Cardiac muscle cell (in vitro differentiated cells and primary cell): ENCODE measurements around a stretch of chr11.

DNA sequence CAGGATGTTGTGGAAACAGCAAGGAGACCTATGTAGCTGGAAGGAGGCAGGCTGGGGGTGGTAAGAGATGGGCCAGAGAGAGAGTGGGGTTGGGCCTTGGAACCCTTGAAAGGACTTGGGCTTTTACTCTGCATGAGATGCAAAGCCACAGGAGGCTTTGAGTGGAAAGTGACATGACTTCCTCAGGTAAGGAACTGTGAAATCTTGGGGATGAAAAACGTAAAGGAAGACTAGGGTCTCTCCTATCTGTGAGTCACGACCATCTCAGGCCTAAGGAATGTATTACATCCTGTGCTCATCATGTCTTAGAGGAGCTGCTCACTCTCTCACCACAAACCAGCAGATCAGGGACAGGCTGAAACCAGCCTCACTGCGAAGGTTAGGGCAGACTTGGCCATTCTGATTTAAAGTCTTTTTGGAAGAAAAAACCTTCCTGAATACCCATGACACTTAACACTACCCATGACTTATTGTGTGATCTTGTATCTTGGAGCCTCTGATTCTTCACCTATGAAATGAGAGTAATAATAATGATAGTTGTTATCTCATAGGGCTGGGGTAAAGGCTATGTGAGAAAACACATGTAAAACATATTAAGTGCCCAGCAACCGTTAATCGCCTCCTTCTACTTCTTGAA, 65.5 kb downstream of the MICAL2 start:
- RAMPAGE, long total RNA, result no peak
- RRBS, result no CpG with 5 or more reads among the region's 5 CpGs

GRCh38 chr11:12186038-12186422, 75.6 kb downstream of the MICAL2 start:
- RAMPAGE, long total RNA, result no peak
- RRBS, result no CpG with 5 or more reads among the region's 3 CpGs

GRCh38 chr11:12390579-12391177, 13.3 kb downstream of the PARVA start:
- RAMPAGE, long total RNA, result no peak
- RRBS, result no CpG with 5 or more reads among the region's 3 CpGs

- RAMPAGE, long total RNA, result no peak
- RRBS, result no CpG with 5 or more reads among the region's 6 CpGs
Observed at GRCh38 chr11:12416401-12416909, 39.1 kb downstream of the PARVA start.

GRCh38 chr11:12539324-12540239, 134.6 kb upstream of the TEAD1 start:
- RAMPAGE, long total RNA, result no peak
- RRBS, result no CpG with 5 or more reads among the region's 8 CpGs

DNA sequence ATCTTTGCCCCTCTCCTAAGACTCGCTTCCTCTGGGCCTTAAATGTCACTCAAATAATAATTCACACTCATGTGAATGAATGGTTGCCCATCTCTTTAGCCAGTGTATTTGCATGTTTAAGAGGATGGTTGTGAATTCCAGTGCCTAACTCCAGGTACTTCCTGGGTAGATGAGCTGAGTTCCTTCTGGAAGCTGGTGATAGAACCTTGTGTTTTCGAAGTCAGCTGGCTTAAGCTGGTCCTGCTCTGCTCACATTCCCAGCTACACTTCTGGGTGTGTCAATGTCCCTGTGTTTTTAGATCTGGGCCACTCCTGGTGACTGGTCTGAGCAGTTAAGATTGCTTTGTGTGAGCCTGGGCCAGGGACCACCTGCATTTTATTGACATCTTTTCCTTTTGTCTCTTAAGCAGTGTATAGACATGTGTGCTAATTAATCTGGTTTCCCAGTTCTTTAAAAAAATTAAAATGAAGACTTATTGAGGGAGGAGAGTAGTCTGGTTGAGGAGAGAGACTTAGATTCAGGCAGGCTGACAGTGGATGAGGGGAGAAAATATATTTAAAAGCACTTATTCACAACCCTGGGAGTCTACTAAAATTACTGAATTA, 10.7 kb downstream of the TEAD1 start:
- RAMPAGE, long total RNA, result no peak
- RRBS, result no CpG with 5 or more reads among the region's 2 CpGs

GRCh38 chr11:12723530-12724214, 49.5 kb downstream of the TEAD1 start:
- RAMPAGE, long total RNA, result no peak
- RRBS, result no CpG with 5 or more reads among the region's 8 CpGs

GRCh38 chr11:12744661-12745259, 70.5 kb downstream of the TEAD1 start:
- RAMPAGE, long total RNA, result no peak
- RRBS, result no CpG with 5 or more reads among the region's 10 CpGs

DNA sequence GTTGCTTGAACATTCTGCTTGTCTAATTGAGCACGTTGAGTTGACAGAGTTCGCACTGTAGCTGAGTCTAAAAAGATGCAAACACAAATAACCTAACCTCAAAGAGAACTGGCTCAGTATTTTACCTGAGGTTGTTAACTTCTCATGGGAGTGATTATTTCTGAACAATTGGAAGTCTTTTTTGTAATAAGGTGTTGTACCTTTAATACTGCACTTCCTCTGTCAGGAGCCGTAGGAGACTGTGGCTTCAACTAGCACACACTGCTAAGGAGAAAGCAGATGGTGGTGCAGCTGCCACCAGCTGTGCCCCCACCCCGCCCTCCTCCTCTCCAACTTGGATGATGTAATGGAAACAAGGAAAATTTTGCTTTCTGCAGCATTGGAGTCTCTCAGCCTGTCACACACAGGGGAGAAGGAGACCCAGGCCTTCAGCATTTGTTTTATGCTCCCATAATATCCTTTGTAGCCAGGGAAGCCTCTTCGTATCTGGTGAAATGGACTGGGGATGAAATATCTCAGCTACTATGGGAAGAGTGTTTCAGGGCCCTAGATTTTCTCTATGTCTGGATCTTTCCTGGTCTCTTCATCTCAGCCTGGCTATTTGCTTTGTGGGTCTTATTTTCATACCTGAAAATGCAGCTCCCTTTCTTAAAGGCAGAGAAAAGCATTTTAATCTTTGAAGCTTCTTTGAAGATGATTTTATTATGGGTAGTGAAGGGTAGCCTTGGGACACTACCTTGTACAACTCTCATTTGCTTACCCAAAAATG, 91.3 kb downstream of the TEAD1 start:
- RAMPAGE, long total RNA, result no peak
- RRBS, result no CpG with 5 or more reads among the region's 5 CpGs

GRCh38 chr11:12810608-12811246, 136.5 kb downstream of the TEAD1 start:
- RAMPAGE, long total RNA, result no peak
- RRBS, result no CpG with 5 or more reads among the region's 8 CpGs

DNA sequence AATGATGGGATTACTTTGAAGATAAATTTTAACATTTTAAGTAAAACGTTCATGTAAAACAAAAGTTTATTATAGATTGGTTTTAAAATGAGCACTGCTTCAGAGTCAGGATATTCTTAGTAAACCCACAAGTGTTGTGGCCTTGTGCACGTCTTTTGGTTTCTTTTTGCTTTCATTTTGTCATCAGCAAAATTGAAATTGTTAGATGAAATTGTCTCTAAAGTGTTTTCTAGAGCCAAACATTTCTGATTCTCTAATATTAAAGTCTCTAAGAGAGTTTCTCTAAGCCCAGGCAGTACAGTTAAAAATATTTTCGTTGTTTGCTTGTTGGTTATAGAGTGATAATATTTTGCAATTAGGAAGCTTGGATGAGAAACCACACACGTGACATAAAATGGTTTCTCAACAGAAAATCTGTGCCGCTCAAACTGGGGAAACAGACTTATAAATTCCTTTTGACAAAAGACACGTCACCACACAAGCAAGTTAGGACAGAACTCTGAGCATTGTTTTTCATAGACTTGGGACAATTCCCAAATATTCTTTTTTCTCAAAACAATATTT, 164.4 kb downstream of the TEAD1 start:
- RAMPAGE, long total RNA, result no peak
- RRBS, result no CpG with 5 or more reads among the region's 6 CpGs

DNA sequence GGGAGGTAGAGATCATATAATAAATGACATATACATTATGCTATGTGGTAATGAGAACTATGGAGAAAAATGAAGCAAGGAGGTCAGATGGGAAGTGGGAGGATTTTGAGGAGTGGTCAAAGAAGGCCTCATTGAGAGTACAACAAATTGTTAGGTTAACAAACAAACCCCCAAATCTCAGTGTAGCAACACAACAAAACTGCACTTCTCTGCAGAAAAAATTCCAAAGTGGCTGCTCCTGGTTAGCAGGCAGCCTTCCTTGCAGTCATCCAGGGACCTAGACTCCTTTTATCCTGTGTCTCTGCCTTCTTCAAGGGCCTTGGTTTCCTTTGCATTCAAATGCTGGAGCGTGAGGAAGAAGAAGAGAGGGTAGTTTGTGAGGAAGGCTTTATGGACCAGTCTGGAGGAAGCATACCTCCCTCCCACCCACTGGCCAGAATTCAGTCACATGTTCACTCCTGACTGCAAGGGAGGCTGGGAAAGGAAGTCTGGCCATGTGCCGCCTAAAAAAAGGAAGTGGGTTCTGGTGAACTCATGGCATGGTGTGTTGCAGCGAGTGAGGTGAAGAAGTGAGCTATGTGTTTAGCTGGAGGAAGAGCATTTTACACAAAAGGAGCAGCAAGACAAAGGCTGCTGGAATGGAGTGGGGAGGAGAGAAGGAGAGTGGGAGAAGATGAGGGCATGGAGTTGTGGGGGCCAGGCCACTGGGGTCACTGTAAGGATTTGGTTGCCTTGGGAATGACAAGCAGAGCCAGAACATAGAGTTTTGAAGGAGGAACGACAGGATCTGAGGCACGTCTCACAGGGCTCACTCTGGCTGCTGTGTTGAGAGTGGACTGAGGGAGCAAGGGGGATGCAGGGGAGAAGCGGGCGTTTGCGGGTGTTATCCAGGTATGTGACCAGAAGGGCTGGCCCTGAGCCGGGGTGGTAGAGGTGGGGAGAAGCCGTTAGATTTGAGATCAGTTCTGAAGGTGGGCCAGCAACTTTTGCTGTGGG, 26.1 kb downstream of the BMAL1 start:
- RAMPAGE, long total RNA, result no peak
- RRBS, result no CpG with 5 or more reads among the region's 10 CpGs

GRCh38 chr11:13312973-13313599, 35.5 kb downstream of the BMAL1 start:
- RAMPAGE, long total RNA, result no peak
- RRBS, result no CpG with 5 or more reads among the region's 16 CpGs

- RAMPAGE, long total RNA, result no peak
- RRBS, result no CpG with 5 or more reads among the region's 9 CpGs
Observed at GRCh38 chr11:13315493-13315943, 37.9 kb downstream of the BMAL1 start.

- RAMPAGE, long total RNA, result no peak
- RRBS, result no CpG with 5 or more reads among the region's 7 CpGs
Observed at GRCh38 chr11:13333290-13333977, 55.8 kb downstream of the BMAL1 start.

DNA sequence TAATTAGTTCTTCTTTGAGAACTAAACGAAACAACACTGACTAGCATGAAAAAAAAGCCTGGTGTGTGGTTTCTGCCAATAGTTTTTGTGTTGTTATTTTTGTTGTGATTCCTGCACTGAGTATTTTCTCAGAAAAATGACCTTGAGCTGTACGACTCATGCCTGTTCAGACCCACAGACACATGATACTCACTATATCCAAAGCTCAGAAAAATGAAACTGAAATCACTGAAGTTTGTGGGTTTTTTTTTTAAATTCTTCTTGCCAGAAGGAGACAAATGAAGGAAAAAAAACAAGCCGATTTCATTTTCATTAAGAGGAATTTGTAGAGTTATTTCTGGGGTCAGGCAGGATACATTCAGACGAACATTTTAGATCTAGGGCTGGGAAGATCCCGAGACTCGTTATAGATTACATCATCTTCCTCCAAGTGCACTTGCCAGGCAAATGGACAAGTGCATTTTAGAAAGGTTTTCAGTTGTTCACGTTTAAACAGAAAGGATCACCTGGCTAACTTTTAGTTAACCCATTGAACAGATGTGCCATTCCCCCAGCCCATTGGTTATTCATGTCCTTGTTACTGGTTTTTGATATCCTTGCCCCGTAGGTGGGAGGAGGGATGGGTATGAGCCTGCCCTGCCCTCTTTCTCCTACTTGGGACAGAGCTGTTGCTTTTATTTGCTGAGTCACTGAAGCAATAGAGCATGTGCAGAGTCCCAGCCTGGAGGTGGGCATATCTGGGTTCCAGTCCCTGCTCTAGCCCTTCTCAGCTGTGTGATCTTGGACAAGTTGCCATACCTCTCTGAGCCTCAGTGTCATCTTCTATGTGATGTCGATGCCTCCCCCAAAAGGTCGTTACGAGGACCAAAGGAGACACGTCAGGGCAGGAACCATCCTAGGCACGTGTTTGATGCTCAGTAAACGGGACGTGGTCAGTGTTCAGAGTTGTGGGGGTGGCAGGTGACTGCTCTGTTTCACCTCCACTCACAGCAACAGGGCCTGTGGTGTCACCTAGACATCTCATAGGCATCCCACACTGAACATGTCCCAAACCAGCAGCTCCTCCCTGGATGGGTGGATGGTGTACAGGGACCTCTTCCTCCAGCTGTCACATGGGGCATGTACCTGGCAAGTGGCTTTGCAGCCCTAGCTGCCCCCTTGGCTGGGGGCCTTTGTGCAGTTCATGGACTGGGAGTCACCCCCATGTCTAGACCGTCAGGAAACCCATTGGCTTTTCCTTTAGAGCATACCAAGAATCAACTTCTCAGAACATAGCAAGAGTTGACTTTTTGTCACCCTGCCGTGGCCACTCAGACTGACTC, 60.8 kb downstream of the BMAL1 start:
- RAMPAGE, long total RNA, result no peak
- RRBS, result no CpG with 5 or more reads among the region's 17 CpGs

GRCh38 chr11:13350997-13352047, 73.7 kb downstream of the BMAL1 start:
- RAMPAGE, long total RNA, result no peak
- RRBS, result no CpG with 5 or more reads among the region's 9 CpGs

GRCh38 chr11:13354290-13354857, 76.8 kb downstream of the BMAL1 start:
- RAMPAGE, long total RNA, result no peak
- RRBS, result no CpG with 5 or more reads among the region's 7 CpGs

DNA sequence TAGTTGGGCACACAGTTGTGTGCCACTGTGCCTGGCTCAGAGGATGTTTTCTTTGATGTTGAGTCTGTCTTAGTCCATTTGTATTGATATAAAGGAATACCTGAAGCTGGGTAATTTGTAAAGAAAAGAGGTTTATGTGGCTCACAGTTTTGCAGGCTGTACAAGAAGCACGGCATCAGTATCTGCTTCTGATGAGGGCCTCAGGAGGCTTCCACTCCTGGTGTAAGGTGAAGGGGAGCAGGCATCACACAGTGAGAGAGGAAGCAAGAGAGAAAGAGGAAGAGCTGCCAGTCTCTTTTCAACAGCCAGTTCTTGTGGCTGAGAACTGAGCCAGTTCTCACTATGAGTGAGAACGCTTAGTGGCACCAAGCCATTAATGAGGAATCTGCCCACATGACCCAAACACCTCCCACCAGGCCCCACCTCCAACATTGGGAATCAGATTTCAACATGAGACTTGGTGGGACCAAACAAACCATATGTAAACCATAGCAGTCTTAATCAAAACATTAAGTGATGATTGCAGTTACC, 12.0 kb downstream of the FAR1 start:
- RAMPAGE, long total RNA, result no peak
- RRBS, result no CpG with 5 or more reads among the region's 2 CpGs

DNA sequence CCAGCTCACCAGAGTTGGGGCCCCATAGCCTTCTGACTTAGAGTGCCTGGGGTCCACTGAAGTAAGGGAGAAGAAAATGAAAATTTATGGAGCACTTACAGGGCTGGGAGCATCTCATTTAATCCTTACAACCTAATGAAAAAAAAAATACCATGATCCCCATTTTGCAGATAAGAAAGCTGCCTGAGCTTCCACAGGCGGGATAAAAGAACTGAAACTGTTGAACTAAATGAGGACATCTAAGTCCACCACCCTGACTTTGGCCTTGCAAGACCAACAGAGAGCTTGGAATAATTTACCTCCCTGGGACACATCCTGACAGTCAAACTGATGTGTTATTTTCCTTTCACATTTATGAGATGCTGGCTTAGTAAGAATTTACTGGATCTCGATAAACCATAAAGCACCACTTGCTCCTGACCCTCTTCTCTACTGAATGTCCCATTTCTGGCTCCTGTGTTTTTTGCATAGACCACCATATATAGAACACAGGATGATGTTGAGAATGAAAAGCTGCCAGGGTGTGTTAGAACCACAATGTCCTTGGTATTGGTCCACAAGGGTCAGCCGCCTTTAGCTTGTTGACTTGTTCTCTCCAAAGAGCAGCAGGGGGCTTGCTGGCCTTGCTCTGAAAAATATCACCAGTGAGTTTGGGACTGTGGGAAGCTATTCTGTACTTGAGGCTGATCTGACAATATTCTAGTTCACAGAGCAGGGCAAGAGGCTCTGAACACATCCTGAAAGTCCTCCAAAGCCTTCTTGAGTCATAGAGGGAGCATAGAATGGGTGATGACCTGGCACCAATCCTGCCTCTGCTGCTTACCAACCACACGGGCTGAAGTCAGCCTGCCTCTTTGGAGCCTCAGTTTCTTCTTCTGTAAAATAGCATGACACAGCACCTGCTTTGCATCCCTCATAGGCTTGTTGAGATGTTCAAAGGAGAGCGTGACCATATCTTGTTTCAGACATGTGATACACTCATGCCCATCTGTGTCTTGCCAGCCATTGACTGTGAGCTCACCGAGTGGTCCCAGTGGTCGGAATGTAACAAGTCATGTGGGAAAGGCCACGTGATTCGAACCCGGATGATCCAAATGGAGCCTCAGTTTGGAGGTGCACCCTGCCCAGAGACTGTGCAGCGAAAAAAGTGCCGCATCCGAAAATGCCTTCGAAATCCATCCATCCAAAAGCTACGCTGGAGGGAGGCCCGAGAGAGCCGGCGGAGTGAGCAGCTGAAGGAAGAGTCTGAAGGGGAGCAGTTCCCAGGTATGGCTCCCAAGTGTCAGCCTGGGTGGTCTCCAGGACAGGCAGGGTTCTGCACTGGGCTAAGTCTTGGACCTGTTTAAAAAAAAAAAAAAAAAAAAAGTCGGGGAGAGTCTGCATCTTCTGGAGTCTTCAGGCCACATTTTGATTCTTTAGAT, 96.8 kb downstream of the RRAS2 start:
- RAMPAGE, long total RNA, result no peak
- RRBS, result 100% methylated on average over 3 of the region's 19 CpGs